Measurements from ENCODE around the gene CD164L2.

GRCh38 chr1:26858551-26859364 is 4.2 kb upstream of the SFN start:
- RRBS, result no CpG with 5 or more reads among the region's 6 CpGs

DNA sequence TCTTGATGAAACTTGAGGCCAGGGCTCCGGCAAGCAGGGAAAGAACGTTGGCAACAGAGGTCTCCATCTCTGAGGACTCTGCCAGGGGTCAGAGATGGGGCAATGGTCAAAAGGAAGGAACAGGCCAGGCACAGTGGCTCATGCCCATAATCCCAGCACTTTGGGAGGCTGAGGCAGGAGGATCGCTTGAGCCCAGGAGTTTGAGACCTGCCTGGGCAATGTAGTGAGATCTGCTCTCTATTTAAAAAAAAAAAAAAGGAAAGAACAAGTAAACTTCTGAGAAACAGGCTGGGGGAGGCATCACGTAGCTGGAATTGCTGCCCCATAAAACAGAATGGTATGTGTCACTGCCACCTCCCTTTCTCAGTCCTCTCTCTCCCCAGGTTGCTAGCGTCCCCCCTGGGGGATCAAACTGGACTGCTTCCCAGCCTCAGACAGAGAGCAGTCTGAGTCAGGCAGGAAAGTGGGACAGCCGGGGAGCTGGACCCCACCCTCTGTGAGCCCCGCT is 1.3 kb upstream of the SFN start:
- RRBS, result no CpG with 5 or more reads among the region's 7 CpGs

DNA sequence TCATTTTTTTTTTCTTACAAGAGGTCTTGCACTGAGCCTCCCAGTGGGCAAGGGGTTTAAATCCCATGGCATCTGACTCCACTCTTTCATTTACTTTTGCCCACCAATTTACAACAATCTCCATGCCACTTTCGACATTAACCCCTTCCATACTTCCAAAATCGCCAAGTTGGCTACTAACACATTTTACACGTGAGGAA is 894 bp downstream of the GPN2 start:
- RRBS, result no CpG with 5 or more reads among the region's 3 CpGs

DNA sequence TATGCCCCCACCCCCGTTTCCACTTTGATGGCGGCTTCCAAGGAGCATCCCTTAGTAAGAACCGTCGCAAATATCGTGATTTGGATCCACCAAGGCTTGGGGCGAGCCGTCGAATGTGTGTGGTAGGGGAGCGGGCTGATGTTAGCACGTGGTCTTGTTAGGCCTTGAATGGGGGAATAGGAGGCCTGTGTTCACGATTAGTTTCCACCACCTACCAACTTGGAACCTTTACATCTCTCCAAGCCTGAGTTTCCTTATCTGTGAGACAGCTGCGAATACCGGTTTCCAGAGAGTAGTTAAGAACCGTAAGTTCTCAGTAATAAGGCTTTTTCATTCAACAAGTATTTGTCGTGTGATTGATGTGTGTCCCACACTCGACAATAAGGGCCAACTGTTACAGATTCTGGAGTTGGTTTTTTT is 655 bp downstream of the NUDC start:
- RRBS, result no CpG with 5 or more reads among the region's 16 CpGs

- RRBS, result no CpG with 5 or more reads among the region's 7 CpGs
These were observed 14.4 kb upstream of the TENT5B start for GRCh38 chr1:27027069-27027386.

GRCh38 chr1:27137822-27138307 is 17.1 kb downstream of the SLC9A1 start:
- RRBS, result no CpG with 5 or more reads among the region's 9 CpGs

DNA sequence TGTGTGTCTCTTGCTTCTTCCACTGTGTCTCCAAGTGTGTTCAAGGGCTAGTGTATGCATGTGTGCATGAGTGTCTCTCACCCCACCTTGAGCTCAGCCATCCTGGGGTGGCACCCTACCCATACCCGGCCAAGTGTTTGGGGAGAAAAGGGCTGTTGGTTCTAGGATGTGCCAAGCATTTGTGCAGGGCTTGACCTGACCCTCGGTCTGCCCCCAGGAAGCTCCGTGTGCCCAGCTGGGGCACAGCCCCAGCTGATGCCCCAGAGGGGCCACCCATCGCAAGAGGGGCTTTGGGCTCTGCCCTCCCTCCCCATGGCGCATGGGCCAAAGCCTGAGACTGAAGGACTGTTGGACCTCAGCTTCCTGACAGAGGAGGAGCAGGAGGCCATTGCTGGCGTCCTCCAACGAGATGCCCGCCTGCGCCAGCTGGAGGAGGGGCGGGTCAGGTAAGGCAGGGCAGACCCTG is 3.3 kb downstream of the SYTL1 start:
- RRBS, result no CpG with 5 or more reads among the region's 10 CpGs

GRCh38 chr1:27347154-27348271 is 5.7 kb downstream of the SYTL1 start:
- RRBS, result no CpG with 5 or more reads among the region's 20 CpGs

GRCh38 chr1:27349053-27350240 is 7.6 kb downstream of the SYTL1 start:
- RRBS, result 2% methylated on average over 30 of the region's 101 CpGs

GRCh38 chr1:27366390-27366761 is 385 bp downstream of the MAP3K6 start:
- RRBS, result 2% methylated on average over 29 of the region's 51 CpGs

DNA sequence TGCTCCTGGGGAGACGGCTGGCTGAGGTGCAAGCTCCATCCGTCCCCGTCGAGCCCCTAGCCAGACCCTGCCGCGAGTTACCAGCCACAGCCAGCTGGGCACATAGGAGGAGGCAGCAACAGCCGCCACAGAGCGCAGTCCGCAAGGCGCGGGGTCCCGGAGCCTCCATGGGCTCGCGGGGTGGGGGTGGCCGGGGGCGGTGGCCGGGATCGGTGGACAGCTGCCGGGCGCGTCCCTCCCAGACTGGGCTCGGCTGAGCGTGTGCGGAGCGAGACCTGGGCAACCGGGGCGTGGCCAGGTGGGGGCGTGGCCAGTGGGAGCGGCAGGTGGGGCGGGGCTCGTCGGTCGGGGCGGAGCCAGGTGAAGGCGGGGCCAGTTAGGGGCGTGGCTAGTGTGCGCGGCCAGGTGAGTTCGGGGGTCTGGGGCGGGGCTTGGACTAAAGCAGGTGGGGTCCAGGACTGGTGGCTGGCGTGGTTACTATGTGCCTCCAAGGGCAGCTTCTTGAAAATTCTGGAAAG is at the start of gene CD164L2:
Gene CD164L2, minus strand, starts transcription at position 263 of the 518 bp plus-strand sequence.
- RRBS, result 12% methylated on average over 8 of the region's 41 CpGs

DNA sequence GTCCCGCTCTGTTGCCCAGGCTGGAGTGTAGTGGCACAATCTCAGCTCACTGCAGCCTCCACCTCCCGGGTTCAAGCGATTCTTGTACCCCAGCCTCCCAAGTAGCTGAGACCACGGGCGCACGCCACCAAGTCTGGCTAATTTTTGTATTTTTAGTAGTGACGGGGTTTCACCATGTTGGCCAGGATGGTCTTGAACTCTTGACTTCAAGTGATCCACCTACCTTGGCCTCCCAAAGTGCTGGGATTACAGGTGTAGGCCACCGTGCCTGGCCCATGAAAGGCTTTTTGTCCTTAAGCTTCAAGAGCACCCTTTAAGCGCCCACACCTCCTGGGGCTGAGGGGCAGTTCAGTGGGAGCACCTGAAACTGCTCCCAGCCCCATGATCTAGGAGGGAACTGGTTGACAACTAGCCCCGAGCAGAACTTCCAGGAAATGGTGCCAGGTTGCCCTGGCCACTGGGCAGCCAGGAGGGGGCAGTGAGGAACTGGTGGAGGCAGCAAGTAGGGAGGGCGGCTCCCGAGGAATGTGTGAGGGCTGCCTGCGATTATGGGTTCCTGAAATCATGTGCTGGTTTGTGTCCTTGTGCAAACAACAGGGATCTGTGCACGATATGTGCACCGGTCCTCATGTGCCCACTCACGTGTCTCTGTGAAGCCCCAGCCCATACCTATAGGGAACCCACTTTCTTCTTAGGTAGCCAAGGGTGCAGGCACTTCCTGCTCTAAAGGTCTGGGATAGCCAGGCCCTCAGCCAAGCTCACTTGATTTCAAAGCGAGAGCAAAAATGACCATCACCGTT is 9.8 kb downstream of the GPR3 start:
- RRBS, result no CpG with 5 or more reads among the region's 18 CpGs

- RRBS, result no CpG with 5 or more reads among the region's 17 CpGs
These were observed 15.3 kb downstream of the GPR3 start for GRCh38 chr1:27407354-27408480.

DNA sequence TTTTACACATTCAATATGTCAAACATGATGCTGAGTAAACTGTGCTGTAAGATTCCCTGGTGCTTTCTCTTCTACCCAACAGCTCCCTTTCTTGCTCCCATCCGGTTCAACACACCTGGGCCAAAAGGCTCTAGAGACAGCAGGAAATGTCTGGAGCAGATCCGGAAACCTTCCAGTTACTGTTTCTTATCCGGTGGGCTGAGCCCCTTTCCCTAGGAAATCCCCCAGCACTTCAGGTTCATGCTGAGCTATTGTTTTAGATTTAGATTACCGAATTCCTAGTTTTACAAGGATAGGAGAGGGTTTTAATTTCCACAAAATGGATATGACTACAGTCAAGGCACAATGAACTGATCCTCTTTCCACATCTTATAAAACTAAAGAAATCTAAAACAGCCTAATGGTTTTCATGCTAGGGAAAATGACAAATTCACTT is 37.5 kb downstream of the GPR3 start:
- RRBS, result 60% methylated on average over 2 of the region's 4 CpGs

DNA sequence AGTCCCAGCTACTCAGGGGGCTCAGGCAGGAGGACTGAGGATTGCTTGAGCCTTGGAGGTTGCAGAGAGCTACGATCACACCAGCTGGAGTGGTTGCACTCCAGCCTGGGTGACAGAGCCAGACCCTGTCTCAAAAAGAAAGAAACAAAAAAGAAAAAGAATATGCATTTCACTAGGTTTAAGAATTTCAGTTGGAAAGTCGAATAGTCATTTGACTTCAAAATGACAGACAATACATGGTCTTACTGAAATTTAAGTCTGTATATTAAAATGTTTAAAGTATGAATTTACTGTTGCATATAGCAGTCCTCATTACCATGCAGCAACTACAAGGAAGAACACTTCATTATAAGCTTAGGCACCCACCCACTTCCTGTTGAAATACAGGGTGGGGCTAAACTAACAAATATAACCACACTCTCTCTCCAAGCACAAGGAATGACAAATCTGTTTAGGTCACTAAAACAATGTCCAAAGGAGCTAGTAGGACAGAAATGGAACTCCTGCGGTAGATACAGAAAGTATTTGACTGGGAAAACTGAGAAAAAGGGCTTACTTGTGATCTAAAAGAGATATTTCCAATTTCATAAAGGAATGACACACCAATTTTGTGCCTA is 44.0 kb downstream of the GPR3 start:
- RRBS, result no CpG with 5 or more reads among the region's 3 CpGs

DNA sequence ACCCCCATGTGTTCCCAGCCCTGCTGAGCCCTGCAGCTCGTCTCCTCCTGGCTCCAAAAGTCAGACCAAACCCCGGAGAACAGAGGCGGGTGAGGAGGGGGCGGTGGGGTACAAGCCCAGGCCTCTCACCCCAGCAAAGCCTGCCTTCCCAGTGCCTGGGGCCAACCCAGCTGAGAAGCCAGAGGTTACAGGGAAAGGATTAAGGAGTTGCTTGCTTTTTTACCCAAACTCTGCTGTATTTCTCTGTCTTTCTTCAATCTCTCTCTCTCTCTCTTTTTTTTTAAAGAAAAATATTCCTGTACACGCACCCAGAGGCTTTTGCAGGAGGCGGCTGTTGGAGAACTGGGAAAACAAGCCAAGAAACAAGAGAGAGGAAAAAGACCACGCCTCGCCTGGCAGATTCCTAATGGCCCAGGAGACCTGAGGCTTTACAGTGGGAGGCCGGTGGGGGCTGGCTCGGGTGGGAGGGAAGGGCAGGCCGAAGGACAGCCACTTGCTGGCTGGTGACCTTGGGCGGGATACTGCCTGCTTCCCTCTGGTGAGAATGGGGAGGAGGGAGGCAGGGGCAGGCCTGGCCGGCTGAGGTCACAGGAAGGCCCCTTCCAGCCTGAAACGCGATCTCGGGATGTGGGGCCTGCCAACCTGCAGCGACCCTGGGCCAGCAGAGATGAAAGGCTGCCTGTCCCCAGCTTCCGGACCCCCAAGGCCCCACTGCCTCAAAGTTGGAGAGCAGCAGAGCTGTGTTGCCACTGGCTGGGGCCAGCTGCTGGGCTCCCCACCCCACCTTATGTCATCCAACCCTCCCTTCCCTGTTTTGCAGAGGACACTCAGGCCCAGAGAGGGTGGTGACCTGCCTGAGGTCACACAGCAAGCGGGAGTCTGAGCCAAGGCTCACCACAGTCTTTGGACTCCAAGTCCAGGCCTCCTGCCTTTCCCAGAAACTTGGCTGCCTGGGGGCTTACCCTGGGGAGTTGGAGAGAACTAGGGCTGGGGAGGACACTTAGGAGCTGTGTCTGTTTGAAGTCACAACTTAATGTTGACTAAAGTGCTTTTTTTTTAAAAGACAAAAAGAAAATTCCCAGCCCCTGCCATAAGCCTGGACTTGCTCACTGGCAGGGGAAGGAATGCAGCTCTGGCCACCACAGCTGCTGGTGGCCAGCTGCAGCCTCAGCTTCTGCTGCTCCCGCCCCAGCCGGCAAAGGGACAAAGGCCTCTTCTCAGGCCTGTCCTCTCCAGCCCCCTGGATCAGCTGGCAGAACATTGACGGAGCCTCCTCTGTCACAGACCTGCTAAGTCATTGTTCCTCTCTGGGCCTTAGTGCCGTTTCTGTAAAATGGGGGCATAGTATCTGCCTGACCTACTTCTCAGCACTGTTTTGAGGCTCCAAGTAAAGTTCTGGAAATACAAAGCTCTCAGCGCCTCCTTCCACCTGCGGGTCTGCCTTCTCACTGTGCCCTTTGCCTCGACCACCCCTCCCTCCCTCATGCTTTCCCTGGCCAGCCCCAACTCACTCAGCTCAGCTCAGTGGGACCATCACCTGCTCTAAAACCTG is 14.8 kb upstream of the WASF2 start:
- RRBS, result no CpG with 5 or more reads among the region's 26 CpGs

DNA sequence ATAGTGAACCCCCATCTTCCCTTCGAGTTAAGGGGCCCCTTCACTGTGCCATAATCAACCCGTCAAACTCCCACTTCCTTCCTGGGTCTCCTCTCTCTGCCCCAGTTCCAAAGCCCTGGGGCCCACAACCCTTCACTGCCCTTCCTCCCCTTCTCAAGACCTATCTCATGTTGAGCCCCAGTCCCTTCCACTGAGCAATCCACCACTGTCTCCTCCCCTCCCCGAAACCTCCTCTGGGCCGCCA is 42.1 kb upstream of the WASF2 start:
- RRBS, result no CpG with 5 or more reads among the region's 4 CpGs

GRCh38 chr1:27532428-27532830 is 42.5 kb upstream of the WASF2 start:
- RRBS, result no CpG with 5 or more reads among the region's 9 CpGs

GRCh38 chr1:27587897-27588846 is 15.8 kb downstream of the AHDC1 start:
- RRBS, result no CpG with 5 or more reads among the region's 12 CpGs

GRCh38 chr1:27597665-27598748 is 5.9 kb downstream of the AHDC1 start:
- RRBS, result no CpG with 5 or more reads among the region's 8 CpGs

Measured in iris pigment epithelial cell (primary cell).